Epithelial cell of proximal tubule (primary cell): ENCODE results near the gene KLHDC2.

DNA sequence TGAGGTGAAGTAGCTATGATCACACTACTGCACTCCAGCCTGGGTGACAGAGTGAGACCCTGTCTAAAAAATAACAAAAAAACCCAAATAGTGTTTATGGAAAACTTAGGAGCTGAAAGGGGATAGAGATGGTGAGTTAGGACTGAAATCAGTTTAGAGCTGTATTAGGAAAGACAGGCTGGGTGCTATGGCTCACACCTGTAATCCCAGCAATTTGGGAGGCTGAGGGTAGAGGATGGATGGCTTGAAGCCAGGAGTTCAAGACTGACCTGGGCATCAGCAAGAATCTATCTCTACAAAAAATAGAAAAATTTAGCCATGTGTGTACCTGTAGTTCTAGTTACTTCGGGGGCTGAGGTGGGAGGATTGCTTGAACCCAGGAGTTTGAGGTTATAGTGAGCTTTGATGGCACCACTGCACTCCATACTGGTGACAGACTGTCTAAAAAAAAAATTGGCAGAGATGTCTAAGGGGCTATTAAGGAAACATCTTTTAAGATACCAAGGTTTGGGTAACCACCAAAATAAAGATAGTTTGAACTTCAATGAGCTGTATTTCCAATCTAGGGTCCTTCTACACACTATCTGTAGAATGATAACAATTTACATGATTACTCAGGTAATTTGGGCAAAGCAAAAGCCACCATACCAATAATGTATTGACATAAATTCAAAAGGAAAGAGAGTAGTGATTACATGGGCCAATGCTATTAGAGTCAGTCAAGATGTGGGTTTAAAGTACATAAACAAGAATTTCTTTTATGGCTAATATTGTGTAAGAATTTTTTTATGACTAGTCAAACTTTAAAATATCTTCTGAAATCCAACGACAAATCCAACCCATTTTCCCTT is 10.0 kb downstream of the PNN start:
- RAMPAGE, long total RNA: no peak
- RRBS: no CpG with 5 or more reads among the region's 2 CpGs

GRCh38 chr14:41609744-41610370 is 3.2 kb downstream of the LRFN5 start:
- RAMPAGE, long total RNA: no peak
- RRBS: no CpG with 5 or more reads among the region's 26 CpGs

DNA sequence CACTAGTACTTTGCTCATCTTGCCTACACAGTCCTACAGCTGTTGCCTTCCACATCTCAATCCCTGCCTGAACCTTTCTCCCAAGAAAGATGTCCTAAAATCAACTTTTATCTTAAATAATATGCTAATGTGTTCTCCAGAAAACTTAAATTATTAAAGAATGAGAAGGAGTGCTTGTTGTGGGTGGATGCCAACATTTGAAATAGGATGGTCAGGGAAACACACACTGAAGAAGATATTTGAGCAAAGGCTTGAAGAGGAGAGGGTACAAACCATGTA is 1044.5 kb downstream of the LRFN5 start:
- RAMPAGE, long total RNA: no peak

DNA sequence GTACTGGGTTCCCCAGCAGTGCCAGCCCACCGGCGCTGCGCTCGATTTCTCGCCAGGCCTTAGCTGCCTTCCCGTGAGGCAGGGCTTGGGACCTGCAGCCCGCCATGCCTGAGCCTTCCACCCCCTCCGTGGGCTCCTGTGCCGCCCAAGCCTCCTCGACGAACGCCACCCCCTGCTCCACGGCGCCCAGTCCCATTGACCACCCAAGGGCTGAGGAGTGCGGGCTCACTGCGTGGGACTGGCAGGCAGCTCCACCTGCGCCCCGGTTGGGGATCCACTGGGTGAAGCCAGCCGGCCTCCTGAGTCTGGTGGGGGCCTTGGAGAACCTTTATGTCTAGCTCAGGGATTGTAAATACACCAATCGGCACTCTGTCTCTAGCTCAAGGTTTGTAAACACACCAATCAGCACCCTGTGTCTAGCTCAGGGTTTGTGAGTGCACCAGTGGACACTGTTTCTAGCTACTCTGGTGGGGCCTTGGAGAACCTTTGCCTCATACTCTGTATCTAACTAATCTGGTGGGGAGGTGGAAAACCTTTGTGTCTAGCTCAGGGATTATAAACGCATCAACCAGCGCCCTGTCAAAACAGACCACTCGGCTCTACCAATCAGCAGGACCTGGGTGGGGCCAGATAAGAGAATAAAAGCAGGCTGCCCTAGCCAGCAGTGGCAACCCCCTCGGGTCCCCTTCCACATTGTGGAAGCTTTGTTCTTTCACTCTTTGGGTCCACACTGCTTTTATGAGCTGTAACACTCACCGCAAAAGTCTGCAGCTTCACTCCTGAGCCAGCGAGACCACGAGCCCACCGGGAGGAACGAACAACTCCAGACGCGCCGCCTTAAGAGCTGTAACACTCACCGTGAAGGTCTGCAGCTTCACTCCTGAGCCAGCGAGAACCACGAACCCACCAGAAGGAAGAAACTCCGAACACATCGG is 121.9 kb downstream of the FSCB start:
- RAMPAGE, long total RNA: no peak
- RRBS: no CpG with 5 or more reads among the region's 37 CpGs

- RAMPAGE, long total RNA: no peak
- RRBS: no CpG with 5 or more reads among the region's 4 CpGs
Observed at GRCh38 chr14:45232389-45232882, 20.6 kb downstream of the MIS18BP1 start.

DNA sequence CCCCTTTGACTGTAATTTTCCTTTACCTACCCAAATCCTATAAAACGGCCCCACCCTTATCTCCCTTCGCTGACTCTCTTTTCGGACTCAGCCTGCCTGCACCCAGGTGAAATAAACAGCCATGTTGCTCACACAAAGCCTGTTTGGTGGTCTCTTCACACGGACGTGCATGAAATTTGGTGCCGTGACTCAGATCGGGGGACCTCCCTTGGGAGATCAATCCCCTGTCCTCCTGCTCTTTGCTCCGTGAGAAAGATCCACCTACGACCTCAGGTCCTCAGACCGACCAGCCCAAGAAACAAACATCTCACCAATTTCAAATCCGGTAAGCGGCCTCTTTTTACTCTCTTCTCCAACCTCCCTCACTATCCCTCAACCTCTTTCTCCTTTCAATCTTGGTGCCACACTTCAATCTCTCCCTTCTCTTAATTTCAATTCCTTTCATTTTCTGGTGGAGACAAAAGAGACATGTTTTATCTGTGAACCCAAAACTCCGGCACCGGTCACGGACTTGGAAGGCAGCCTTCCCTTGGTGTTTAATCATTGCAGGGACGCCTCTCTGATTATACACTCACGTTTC is 453.0 kb upstream of the RPL10L start:
- RAMPAGE, long total RNA: no peak
- RRBS: no CpG with 5 or more reads among the region's 17 CpGs

- RAMPAGE, long total RNA: no peak
- RRBS: no CpG with 5 or more reads among the region's 5 CpGs
Observed at GRCh38 chr14:48607214-48607574, 931.8 kb upstream of the MDGA2 start.

- RAMPAGE, long total RNA: no peak
Observed at GRCh38 chr14:48900328-48900658, 685.9 kb downstream of the RPS29 start.

DNA sequence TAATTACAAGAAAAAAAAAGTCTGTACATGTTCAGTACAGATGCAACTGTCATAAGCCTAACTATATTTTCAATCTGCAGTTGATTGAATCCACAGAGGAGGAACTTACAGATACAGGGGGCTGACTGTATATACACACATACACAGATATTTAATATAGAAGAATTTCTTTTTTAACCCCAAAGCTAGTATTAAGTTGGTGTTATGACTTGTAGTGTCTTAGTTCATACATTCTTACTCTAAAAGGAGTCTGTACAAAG is 23.3 kb upstream of the KLHDC2 start:
- RAMPAGE, long total RNA: no peak

- RAMPAGE, long total RNA: no peak
- RRBS: 1% methylated on average over 22 of the region's 99 CpGs
Observed at GRCh38 chr14:49768097-49769048, at the start of gene KLHDC2. TSS of gene KLHDC2 (plus strand) at chr14:49768153.

- RAMPAGE, long total RNA: no peak
- RRBS: no CpG with 5 or more reads among the region's 8 CpGs
Observed at GRCh38 chr14:49840545-49840942, 12.0 kb downstream of the NEMF start.

GRCh38 chr14:49843949-49844210 is 8.7 kb downstream of the NEMF start:
- RAMPAGE, long total RNA: no peak
- RRBS: no CpG with 5 or more reads among the region's 2 CpGs

- RAMPAGE, long total RNA: no peak
- RRBS: no CpG with 5 or more reads among the region's 3 CpGs
Observed at GRCh38 chr14:49869954-49870467, 17.4 kb upstream of the NEMF start.

DNA sequence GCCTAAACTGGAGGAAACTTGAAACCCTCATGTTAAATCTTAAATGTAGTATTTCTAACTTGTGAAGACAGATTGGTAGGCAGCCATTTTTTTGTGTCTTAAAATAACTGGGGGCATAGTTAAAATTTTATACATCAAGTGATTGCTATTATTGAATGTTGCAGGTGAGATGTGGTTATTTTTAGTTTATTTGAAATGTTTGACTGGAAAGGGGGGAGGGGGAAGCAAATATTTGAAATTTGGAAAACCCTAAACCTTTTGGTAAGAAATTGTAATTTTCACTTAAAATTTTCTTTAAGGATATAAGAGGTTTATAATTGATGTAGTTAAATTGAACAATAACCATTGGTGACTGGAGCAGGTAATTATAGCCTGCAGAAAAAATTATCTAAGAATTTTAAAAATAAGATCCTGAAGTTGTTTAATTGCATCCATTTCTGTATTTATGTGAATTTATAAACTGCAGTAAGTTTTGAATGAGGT is 3.6 kb downstream of the ARF6 start:
- RAMPAGE, long total RNA: no peak

- RAMPAGE, long total RNA: no peak
- RRBS: no CpG with 5 or more reads among the region's 14 CpGs
Observed at GRCh38 chr14:49962227-49963321, 69.7 kb downstream of the ARF6 start.

- RAMPAGE, long total RNA: no peak
- RRBS: no CpG with 5 or more reads among the region's 8 CpGs
Observed at GRCh38 chr14:50038441-50039507, 77.6 kb downstream of the VCPKMT start.

GRCh38 chr14:50044883-50045586 is 71.3 kb downstream of the VCPKMT start:
- RAMPAGE, long total RNA: no peak
- RRBS: no CpG with 5 or more reads among the region's 9 CpGs

DNA sequence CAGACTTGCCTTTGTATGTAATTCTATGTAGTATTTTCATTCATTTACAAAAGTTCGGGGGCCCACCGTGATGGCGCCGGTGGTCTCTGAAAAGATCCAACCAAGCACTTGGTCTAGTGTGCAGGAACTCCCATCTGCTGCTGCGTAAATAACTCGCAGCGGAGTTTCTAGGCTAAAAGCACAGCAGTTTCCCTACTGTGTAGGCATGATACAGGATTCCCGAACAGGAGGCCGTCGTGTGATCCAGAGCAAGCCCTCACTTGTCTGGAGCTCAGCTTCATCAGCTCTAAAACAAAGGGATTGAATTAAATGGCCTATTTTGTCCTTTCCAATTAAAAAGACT is 34.5 kb downstream of the VCPKMT start:
- RAMPAGE, long total RNA: no peak
- RRBS: no CpG with 5 or more reads among the region's 10 CpGs

- RAMPAGE, long total RNA: no peak
- RRBS: no CpG with 5 or more reads among the region's 9 CpGs
Observed at GRCh38 chr14:50085309-50086129, 30.9 kb downstream of the VCPKMT start.

- RAMPAGE, long total RNA: no peak
- RRBS: no CpG with 5 or more reads among the region's 5 CpGs
Observed at GRCh38 chr14:50122235-50122625, 5.9 kb upstream of the VCPKMT start.